Subcutaneous preadipocyte (primary cell): ENCODE data around the gene NT5DC3.

- CAGE, long polyA plus RNA, result no peak
These were observed 6.7 kb upstream of the SYCP3 start for GRCh38 chr12:101745494-101746878.

GRCh38 chr12:101894591-101895114 lies 17.3 kb downstream of the DRAM1 start:
- CAGE, long polyA plus RNA, result no peak

DNA sequence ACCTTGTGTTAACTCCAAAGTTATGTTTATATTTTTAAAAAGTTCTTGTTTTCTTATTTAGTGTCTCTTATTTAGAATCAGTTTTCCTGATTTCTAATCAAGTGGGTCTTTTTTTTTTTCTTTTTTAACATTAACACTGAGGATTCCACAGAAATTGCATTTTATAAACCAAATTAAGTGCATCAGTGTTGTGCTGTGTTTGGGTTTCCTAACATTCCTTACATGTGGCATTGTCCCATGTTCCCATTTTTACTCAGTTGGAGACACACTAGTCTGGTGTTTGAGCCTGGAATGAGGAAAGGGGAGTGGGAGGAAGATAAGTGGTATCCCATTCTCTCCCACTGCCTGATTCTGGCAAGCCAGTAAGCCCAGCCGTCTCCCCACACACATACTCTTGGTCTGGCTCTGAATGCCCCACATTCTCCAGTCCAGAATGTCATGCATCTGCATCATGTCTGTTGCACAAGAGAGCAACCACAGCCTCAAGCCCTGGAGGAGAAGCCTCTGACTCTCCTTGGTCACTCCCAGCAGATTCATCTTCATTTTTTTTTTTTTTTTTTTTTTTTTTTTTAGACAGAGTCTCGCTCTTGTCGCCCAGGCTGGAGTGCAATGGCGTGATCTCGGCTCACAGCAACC lies 47.9 kb downstream of the DRAM1 start:
- CAGE, long polyA plus RNA, result no peak

DNA sequence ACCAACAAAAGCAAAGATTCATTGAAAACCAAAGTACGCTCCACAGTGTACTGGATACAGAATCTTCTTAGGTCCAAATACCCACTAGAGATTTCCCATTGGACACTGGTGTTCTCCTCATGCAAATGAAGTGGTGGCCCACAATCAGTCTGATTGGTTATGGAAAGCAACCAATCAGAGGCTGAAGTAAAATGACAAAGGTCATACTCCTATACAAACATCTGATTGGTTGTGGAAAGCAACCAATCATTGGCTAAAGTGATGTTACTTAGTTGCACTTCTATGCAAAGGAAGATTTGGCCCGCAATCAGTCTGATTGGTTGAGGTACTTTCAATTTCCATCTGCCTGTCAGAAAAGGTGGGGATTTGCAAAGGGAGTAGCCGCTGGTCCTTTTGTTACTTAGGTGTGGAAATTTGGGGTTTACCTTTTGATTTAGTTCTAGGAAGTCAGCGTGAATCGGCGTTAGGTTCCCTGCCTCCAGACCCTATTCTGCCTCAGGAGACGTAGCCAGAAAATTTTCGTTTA lies 1.3 kb upstream of the WASHC3 start:
- CAGE, long polyA plus RNA, result no peak

GRCh38 chr12:102413248-102413983 lies 66.9 kb downstream of the IGF1 start:
- CAGE, long polyA plus RNA, result no peak

- CAGE, long polyA plus RNA, result no peak
These were observed 1.8 kb downstream of the IGF1 start for GRCh38 chr12:102478376-102479057.

GRCh38 chr12:103301955-103302817 lies 193.6 kb downstream of the C12orf42 start:
- CAGE, long polyA plus RNA, result no peak

DNA sequence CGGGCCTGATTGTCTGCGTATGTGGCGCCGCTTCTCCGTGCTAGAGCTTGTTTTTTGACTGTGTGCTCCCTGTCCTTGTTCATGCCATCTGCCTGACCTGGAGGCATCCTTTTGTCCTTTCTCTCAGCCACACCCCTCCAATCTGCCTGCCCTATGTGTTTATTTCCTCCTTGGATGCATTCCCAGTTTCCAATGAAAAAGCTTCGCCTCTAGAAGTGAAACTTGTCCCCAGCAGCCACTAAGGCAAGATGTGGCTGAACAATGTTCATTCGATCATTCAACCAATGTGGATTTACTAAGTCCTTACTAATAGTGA lies 98.5 kb downstream of the NT5DC3 start:
- CAGE, long polyA plus RNA, result no peak

DNA sequence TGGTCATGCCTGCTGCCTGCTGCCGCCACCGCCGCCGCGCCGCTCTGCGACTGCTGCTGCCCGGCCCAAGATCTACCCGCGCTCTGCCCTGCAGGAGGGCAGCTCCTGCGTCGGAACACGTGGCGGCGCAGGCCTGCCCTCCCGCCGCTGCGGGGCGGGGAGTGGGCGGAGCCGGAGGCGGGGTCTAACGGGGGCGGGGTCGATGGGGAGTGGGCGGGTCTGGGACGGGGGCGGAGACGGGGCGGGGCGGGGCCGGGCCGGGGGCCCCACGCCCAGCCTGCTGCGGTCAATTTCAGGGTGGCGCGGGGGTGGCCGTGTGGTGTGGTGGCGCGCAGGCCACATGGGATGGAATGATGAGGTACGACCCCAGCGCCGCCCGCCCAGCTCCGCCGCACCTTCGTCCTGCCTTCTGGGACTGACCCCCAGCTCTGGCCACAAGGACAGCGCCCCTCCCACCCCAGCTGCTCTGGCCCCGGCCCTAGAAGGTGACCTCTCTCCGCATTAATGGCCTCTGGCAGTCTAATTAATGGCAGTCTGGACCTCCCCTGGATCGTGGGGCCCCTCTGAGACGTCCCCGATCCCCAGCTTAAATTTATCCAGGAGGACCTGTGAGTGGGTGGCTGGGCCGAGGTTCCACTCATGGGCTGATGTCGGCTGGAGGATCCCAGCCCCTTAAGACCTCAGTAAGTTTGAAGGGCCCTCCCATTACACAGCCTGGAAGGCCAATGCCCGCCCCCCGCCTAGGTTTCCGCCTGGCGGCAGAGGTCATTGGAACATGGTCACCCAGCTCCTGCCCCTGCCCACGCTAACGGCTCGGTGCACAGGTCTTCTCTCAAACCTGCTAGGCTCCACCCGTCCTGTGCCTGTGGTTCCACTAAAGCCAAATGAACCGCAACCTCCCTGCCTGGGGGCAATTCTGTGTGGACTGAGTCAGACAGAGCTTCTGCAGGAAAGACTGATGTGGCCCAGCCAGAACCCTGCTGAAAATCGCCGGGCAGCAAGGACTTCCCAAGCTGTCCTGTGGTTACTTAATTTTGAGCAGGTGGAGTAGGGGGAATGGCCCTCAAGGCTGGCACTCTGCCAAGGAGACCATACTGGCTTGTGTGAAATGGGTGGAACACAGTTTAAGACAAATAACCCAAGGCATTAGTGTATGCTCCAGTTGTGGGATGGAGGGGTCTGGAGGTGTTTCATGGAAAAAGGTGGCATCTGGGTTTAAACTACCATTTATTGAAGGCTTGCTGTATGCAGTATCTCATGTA lies at the start of gene NT5DC3:
TSS of gene NT5DC3 (minus strand) at position 85 of the 1,262 bp plus-strand sequence.
- CAGE, long polyA plus RNA, result no peak

- CAGE, long polyA plus RNA, result no peak
These were observed 31.8 kb downstream of the TDG start for GRCh38 chr12:103997445-103997880.

- CAGE, long polyA plus RNA, result no peak
These were observed 474 bp upstream of the GLT8D2 start for GRCh38 chr12:104050499-104050822.

GRCh38 chr12:104138321-104138513 lies 207 bp upstream of the NFYB start:
- CAGE, long polyA plus RNA, result no peak

- CAGE, long polyA plus RNA, result no peak
These were observed 33.5 kb upstream of the TXNRD1 start for GRCh38 chr12:104182108-104182517.

DNA sequence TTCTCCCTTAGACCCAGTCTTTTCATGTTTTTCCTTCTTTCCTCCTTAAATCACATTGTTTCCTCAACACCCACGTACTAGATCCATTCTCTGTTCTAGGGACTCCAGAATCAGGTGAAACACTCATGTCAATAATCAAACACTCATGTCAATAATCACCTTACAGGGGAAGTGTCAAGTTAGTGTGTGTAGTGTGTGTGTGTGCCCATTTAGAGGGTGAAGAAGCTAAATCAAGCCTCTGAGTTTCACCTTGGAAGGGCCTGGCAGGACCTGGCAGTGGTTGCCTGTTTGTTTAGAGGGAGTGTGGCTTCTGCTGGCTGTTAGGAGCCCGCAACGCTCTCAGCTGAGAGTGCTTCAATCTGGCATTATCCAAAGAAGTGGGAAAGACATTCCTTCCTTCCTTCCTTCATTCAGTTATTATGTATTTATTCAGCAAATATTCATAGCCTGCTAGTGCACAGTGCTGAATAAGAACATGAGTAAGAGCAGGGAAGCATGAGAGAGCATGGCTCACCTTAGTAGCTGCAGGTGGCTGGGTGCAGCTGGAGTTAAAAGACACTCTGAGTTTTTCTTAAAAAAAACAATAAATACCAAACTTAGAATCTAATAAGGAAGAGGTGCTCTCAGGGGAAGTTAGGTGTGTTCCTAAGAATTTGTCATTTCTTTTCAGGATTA lies 17.6 kb upstream of the EID3 start:
- CAGE, long polyA plus RNA, result no peak

DNA sequence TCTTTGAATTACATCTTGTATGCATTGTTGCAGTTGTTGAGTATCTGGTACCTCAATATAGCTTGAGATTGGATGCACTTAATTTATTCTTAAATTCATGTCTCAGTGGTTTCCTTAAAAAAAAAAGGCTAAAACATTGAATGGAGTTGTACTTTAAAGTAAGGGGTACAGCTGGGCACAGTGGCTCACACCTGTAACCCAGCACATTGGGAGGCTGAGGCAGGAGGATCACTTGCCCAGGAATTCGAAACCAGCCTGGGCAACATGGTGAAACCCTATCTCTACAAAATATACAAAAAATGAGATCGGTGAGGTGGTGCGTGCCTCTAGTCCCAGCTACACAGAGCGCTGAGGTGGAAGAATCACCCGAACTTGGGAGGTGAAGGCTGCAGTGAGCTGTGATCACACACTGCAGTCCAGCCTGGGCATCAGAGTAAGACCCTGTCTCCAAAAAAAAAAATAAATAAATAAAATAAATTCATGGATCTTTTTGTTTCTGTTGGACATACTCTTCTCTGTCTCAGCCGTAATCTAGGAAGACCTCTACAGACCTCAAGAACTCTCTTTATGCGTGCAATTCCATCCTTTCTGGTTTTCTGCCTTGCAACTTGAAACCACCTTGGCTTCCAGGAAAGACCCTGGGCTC lies 25.8 kb downstream of the EID3 start:
- CAGE, long polyA plus RNA, result no peak

GRCh38 chr12:104353977-104354413 lies 50.5 kb downstream of the EID3 start:
- CAGE, long polyA plus RNA, result no peak

GRCh38 chr12:104459416-104459713 lies 2.6 kb downstream of the CHST11 start:
- CAGE, long polyA plus RNA, result no peak

DNA sequence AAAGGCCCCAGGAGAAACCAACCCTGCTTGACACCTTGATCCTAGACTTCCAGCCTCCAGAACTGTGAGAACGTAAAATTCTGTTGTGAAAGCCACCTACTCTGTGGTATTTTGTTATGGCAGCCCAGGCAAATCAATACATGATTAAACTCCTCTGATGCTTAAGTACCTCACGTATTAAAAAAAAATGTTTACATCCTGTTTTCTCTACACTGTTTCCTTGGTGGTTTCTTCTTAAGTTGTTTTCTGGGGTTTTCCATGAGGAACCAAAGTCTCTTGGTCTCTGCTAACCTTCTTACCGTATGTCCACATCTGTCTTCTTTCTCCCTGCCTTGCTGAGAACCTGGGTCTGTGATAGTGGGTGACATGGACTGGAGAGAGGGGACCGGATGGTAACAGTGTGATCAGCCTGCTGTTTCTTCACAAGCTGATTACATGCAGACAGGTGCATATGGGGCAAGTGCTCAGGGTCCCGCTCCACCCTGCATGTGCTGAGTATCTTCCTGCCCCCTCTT lies 40.7 kb downstream of the CHST11 start:
- CAGE, long polyA plus RNA, result no peak

DNA sequence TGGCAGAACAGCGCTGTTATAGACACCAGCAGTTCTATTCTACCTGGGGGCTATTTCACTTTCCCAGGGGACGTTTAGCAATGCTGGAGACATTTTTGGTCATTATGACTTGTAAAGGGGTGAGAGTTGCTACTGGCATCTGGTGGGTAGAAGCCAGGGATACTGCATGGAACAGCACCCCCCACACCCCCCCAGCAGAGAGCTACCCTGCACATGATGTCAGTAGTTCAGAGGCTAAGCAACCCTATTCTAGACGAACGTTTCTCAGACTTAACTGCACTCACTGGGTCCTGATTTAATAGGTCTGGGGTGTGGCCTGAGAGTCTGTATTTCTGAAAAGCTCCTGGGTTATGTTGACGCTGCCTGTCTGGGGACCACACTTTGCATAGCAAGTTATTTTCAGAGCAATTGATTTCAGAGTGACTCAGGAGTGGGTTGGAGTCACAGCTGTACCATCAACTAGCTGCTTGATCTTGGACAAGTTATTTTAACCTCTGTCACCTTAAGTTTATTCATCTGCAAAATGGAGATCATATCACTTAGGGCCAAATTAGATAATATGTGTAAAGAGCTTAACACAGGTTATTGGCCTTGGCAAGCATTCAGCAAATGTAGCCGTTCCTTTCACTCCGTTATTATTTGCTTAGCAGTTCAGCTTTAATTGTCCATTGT lies 48.5 kb downstream of the CHST11 start:
- CAGE, long polyA plus RNA, result no peak

- CAGE, long polyA plus RNA, result no peak
These were observed 147.4 kb downstream of the CHST11 start for GRCh38 chr12:104603803-104604903.